Epidermal melanocyte (primary cell): ENCODE results near the gene PTPN14.

DNA sequence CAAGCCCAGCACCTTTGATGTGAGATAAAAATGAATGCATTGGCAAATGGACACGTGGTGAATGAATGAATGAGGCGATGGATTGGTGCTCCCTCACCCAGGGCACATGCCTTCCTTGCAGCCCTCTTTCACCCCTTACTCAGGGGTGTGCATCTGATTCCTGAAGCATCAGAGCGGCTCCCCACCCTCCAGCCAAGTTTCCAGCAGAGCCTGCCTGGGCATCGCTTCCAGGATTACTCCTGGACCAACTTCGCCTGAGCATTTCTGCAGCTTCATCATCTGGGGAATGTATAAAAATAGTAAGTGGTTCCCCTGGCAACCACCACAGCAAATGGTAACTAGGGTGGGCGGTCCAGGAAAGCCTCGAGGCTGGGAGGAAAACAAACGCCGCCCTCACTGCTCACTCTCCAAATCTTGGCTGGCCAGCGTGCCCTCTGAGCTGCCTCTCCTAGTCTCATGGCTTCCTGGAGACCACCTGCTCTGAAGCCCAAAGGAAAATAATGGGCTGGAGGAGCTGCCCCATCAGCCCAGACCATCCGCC, 20.1 kb downstream of the NENF start:
- RRBS, result no CpG with 5 or more reads among the region's 11 CpGs

GRCh38 chr1:212542653-212543290, 65.8 kb upstream of the ATF3 start:
- RRBS, result no CpG with 5 or more reads among the region's 7 CpGs

- RRBS, result no CpG with 5 or more reads among the region's 2 CpGs
These were observed 21.2 kb upstream of the ATF3 start for GRCh38 chr1:212587460-212587708.

DNA sequence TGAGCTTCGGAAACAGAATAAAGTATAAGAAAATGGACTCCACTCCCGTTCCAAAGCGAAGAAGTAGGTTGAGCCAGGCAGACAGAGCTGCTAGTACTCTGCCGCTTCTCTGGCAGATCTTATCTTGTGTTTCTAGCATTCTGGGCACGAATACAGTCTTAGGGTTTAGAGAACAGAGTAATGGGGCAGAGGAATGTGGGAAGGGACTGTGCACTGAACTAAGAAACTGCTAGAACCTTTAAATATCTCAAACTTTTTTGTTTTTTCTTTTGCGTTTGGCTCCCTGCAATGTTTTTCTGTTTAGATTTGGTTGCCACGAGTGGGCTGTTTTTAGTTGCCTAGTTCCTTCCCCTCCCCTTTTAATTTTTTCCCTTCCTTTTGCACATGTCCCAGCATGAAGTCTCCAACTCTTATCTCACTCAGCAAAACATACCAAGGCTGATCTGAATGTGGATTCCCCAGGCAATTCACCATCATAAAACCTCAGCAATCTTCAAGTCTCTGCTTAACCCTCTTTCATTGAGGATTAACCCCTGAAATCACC, 3.1 kb upstream of the ATF3 start:
- RRBS, result no CpG with 5 or more reads among the region's 7 CpGs

- RRBS, result no CpG with 5 or more reads among the region's 11 CpGs
These were observed 2.0 kb downstream of the ATF3 start for GRCh38 chr1:212610238-212611234.

GRCh38 chr1:212671287-212672021, 28.2 kb downstream of the BATF3 start:
- RRBS, result no CpG with 5 or more reads among the region's 12 CpGs

DNA sequence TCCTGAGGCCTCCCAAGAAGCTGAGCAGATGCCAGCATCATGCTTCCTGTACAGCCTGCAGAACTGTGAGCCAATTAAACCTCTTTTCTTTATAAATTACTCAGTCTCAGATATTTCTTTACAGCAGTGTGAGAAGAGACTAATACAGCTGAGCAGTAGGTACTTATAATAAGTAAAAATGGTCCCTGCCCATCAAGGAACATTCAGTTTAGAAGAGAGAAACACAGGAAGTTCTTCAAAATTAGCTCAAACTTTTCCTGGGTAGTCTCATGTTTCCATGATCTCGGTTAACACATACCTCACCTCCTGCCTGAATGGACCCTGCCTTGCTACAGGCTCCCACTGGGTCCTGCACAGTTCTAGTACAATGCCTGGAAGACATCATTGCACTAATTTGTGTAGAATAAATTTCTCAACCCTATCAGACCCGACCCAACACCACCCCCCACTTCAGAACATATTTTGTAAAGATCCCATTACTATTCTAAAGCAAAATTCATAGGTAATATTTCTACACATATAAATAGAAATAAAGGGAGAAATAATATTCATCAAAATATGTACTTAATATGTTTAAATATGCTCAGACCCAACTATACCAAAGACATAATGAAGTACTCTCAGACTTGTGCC, 42.1 kb upstream of the BATF3 start:
- RRBS, result no CpG with 5 or more reads among the region's 2 CpGs

- RRBS, result 5% methylated on average over 3 of the region's 32 CpGs
These were observed 884 bp downstream of the VASH2 start for GRCh38 chr1:212951323-212951527.

GRCh38 chr1:213005531-213006176, 10.0 kb downstream of the ANGEL2 start:
- RRBS, result no CpG with 5 or more reads among the region's 6 CpGs

DNA sequence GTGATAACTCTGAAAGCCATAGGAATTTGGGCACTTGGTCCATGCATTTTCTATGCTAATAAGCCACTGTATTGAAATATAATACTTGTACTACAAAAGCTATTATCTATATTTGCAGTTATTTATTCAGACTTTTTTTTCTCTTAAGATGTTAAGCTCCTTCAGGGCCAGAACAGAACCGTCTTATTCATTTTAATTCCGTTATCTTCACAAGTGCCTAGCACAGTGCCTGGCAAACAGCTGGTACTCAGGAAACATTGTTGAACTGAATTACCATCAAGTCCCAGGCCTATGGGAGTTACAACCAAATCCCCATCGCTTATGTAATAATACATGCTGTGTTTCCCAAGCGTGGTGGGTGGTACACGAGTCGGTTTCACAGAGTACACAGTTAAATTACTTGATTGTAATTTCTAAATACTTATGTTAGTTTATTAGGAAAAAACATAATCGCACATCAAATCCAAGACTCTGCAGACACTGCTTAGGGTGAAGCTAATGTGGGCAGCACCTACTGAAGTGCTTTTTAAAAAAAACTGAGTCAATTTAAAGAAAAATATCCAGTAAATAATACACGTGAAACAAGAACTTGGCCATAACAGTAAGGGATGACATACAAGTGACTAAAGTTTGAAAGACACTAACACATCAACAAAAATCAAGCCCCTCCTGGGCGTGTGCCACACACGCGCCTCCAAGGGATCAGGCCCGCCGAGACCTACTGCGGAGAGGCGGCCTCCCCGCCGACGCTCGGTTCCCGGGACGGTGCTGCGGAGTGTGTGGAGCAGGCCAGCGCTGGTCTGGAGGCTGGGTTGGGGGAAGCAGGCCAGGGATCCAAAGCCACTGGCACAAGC, 936 bp downstream of the ANGEL2 start:
- RRBS, result 0% methylated on average over 3 of the region's 23 CpGs

- RRBS, result no CpG with 5 or more reads among the region's 2 CpGs
These were observed 19.3 kb downstream of the RPS6KC1 start for GRCh38 chr1:213070320-213070851.

GRCh38 chr1:213372069-213372622, 321.1 kb downstream of the RPS6KC1 start:
- RRBS, result no CpG with 5 or more reads among the region's 8 CpGs

DNA sequence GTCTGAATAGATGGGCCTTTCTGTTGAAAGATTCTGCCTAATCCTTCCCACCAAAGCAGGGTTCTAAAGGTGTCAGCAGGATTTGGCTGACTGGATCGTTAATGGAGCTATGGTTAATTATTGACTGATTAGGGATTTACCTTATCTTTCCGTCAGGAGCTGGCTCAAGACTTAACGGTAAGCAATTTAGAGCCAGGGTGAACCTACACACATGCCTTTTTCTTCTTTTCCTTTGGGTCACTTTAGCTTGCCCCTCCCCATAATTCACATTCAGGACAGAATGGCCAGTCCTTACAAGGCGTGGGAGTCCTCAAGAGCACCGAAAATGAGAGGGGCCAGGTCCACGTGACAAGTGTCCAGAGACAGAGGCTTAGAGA, 10.8 kb upstream of the PROX1 start:
- RRBS, result no CpG with 5 or more reads among the region's 6 CpGs

- RRBS, result no CpG with 5 or more reads among the region's 6 CpGs
These were observed 135.3 kb downstream of the PROX1 start for GRCh38 chr1:214123088-214123501.

GRCh38 chr1:214224486-214225565, 56.1 kb upstream of the SMYD2 start:
- RRBS, result no CpG with 5 or more reads among the region's 27 CpGs

DNA sequence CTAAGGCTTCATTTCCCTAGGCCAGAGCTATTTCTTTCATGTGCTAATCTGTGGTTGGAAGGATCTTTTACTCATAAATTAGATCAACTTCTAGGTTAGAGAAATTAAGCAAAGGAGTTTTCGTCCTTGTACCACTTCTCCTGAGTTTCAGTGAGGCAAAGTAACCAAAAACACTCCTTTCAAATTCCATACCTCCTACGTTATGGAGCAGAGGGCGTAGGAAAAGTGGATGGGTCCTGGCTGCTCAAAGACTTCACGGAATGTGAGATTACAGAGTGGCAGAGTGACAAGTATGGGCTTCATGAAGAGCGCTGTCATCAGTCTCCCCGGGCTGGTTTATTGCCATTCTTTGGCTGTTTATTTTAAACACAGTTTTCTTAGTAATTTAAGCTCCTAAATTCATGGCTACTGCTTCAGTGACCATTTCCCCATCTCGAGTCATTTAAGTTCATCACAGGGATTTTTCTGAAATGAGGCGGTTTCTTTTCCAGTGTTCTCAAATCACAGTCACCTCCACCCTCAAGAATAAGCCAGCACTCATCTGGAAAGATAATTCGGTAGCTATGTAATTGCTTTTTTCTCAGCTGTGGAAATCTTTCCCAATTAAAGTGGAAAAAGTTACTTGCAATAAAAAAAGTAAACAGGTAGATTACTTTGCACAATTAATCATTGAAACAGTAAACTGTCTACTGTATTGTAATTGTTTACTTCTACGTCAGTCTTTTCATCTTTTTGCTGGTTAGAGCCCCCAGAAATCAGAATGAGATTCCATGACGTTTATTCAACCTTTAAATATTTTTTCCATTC, 3.2 kb upstream of the SMYD2 start:
- RRBS, result no CpG with 5 or more reads among the region's 11 CpGs

- RRBS, result no CpG with 5 or more reads among the region's 13 CpGs
These were observed 123.8 kb downstream of the SMYD2 start for GRCh38 chr1:214404581-214405327.

DNA sequence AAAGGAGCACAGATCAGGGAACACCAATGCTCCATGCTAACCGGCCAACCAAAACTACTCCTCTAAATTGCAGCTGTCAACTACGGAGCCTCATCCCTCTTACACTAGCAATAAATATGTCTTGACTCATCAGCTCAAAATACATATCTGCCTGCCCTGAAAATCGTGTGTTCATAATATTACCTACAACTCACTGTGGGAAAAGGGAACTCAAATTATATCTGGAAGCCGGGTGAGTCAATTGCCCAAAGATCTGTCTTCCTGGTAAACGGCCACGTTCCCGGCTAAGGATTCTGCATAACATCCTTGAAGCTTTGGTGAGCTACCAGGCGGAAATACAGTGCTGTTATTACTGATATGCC, 129.1 kb downstream of the PTPN14 start:
- RRBS, result no CpG with 5 or more reads among the region's 8 CpGs

GRCh38 chr1:214464172-214464985, 87.0 kb downstream of the PTPN14 start:
- RRBS, result no CpG with 5 or more reads among the region's 31 CpGs

DNA sequence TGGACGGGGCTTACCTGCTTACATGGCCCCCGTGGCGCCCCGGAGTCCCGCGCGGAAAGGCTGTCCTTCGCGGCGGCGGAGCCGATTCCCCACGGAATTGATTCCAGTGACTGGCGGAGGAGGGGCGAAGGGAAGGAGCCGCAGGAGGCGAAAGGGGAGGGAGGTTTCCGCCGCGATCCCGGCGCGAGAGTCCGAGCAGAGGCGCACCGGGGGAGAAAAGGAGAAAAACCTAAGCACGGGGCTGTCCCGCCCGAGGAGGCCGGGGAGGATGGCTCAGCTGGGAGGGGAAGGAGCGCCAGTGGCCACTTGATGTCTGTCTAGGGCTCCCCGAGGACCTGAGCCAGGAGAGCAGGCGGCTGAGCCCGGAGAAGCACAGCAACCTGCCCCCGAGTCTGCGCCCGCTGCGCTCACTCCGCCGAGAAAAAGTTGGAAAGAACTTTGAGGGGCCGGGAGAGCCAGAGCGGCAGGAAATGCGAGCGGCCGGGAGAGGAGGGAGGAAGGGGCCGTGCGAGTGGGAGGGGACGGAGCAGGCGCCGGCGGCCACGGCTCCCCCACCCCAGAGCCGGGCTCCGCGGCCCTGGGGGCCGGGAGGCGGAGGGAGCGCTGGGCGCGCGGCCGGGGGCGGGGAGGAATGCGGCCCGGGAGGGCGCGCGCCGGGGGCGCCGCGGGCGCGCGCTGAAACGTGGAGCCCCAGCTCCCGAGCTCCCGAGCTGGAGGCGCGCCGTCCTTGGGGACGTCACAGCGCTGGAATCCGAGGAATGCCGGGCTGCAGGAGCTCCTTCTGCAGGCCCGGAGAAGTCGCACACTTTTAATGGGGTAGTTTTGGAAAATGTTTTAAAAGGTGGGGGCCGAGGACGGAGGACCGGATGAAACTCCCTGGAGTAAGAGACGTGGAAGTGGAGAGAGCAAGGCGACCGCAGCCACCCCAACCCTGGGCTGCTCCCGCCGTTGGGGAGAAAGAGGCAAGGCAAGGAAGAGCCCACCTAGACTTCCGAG, at the start of gene PTPN14:
Gene PTPN14, minus strand, starts transcription at position 434 of the 996 bp plus-strand sequence.
- RRBS, result 3% methylated on average over 40 of the region's 96 CpGs